Neural crest cell (in vitro differentiated cells): ENCODE results near the genes LANCL3, XK and OTC.

- PRO-cap = no peak
These were observed at the start of gene LANCL3 for GRCh38 chrX:37571232-37571901. Gene LANCL3 (plus strand): TSS chrX:37571661.

- PRO-cap = unidirectional peak, minus-strand start at chrX:37686032
These were observed at the start of gene XK for GRCh38 chrX:37685307-37686605. Gene XK (plus strand): TSS chrX:37685791.

DNA sequence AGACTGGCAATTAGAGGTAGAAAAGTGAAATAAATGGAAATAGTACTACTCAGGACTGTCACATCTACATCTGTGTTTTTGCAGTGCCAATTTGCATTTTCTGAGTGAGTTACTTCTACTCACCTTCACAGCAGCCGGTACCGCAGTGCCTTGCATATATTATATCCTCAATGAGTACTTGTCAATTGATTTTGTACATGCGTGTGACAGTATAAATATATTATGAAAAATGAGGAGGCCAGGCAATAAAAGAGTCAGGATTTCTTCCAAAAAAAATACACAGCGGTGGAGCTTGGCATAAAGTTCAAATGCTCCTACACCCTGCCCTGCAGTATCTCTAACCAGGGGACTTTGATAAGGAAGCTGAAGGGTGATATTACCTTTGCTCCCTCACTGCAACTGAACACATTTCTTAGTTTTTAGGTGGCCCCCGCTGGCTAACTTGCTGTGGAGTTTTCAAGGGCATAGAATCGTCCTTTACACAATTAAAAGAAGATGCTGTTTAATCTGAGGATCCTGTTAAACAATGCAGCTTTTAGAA, at the start of gene OTC:
OTC (plus strand) TSS at position 403 of the 541 bp plus-strand sequence.
- PRO-cap = no peak

DNA sequence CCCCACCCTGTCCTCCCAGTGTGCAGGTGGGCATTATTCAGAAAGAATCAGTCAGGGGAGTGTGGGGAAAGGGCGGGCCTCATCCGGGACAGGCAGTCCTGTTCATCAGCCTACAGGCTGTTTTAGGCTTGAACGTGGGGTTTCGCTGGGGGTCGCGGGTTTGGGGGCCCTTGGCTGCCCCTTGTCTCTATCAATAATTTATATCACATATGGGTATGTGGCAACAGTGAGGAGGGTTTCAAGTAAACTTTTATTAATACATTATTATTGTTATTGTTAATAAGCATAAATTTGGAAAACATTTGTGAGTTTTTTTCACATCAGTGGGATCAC, 4.2 kb downstream of the OTC start:
- PRO-cap = no peak

DNA sequence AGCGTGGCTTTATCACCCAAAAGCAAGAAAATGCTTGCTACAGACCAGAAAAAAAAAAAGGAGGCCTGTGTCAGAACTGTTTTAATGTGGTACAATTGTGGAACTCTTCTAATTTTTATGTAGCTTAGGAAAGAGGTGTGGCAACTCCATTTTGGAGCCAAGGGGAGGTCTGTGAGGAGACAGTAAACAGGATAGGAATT, 5.7 kb downstream of the OTC start:
- PRO-cap = no peak

- PRO-cap = no peak
These were observed 62.8 kb downstream of the MID1IP1 start for GRCh38 chrX:38864125-38864387.

DNA sequence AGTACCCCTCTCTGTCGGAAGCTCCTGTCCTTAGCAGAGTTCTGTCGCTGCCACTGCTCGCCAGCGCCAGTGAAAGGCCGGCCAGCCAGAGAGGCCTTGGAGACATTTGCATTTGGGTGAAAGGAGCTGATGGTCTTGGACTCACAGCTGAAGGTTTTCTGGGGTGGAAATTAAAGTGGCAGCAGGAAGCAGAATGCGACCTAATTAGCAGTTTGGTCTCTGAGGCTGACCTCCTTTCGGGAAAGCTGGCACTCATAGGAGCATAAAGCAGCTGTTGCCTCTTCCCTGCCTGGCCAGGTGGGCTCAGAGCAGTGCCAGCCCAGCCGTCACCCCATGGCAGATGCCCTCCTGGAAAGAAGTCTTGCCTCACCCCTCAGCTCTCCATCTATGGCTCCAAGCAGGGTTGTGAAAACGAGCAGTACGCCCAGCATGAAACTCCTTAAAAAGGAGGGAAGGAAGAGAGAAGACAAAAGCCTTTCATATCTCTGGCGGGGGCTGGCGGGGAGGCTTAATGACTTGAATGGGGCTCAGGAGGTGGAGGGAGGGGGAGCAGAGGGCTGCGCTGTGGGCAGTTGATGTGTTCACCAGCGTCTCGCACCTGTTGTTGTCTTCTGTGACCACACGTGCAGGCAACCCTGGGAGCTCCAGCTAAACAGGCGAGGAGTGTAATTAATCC, 263.9 kb downstream of the MID1IP1 start:
- PRO-cap = no peak

DNA sequence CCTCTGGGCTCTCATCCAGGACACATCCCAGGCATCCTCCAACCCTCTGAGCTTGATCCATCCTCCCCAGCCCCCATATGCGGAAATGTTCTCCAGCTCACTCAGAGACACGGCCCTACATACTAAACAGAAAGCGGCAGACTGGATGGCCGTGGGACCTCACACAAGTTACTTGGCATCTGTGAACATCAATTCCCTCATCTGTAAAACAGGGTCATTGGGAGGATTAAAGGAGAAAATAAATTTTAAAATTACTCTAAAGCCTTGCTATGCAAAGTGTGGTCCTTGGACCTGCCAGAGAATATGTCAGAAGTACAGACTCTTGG, 626.9 kb downstream of the BCOR start:
- PRO-cap = no peak

DNA sequence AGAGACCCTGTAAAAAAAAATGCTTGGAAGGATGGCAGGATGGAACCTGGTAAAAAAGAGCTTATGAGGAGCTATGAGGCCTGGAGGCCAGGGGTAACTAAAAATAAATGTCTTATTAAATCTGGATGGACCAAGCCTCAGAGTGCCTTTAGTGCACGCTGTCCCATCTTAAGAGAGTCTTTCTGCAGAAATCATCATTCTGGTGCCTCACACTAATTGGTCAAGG, 525.8 kb downstream of the BCOR start:
- PRO-cap = no peak

GRCh38 chrX:39787865-39788377, 309.8 kb downstream of the BCOR start:
- PRO-cap = no peak

- PRO-cap = no peak
These were observed 202.4 kb downstream of the BCOR start for GRCh38 chrX:39895136-39895927.

DNA sequence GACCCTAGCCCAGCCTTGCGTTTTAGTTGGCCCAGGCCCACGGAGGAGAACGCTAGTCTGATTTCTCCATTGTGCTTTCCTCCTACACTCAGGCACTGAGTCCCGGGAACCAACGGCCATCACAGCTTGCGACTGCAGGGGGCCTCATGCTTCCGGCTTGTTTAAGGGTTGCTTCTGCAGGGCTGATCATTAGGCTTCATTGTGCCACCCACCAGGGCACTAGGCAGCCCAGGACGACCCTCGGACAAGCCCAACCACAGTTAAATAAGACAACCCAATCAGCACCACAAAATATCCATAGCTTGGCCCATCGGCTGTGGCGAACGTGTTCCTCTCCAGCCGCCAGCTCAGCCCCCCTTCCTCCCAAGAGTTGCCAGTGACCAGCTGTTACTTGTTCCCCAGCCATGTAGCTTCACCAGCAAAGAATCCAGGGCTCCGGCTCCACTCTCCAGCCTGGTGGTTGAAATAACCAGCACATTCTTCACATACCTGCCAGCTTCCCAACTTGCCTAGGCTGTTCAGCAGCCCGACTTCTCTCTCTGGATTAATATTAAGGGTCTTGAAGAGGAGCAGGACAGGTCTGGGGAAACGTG, 200.4 kb downstream of the BCOR start:
- PRO-cap = no peak

- PRO-cap = no peak
These were observed 160.6 kb downstream of the BCOR start for GRCh38 chrX:39936817-39937803.

DNA sequence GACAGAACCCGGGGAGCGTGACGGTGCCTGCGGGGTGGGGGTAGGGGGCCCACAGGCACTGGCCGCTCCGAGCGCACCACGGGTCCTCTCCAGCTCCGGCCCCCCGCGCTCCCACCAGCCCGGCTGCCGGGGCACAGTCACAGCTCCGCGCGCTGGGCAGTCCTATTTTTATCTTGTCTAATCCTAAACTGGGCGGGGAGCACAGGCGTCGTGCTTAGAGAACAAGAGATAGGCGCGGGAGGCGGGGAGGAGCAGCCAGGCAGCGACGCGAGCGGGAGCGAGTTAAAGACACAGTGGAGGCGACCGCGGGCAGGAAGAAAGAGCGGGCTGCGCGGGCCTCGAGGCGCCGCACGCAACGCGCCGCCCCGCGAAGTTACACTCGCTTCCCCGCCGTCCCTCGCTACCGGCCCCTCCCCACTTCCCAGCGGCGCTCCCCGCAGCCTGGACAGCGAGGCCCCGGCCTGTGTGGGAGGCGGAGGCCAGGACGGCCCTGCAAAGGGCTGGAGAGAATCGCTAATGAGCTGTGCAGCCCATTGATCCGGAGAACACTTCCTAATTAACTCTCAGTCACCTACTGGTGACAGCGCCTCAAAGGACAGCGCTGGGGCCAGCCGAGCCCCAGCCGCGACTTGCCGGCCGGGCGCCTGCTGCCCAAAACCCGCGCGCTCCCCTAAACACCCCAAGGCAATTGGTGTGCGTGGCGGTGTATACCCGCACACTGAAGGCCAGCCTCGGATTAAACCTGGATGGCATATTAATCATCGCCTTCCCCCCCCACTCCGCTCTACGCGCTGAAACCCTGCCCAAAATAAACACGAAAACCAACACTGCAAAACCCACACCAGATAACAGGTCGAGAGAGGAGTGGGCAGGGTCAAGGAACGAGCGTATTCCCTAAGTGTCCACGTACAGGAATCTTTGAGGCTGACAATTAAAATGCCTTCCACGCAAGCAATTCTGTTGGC, 3.1 kb downstream of the BCOR start:
- PRO-cap = bidirectional peak, plus-strand start at position 285 of the sequence, minus-strand start at position 139 of the sequence

DNA sequence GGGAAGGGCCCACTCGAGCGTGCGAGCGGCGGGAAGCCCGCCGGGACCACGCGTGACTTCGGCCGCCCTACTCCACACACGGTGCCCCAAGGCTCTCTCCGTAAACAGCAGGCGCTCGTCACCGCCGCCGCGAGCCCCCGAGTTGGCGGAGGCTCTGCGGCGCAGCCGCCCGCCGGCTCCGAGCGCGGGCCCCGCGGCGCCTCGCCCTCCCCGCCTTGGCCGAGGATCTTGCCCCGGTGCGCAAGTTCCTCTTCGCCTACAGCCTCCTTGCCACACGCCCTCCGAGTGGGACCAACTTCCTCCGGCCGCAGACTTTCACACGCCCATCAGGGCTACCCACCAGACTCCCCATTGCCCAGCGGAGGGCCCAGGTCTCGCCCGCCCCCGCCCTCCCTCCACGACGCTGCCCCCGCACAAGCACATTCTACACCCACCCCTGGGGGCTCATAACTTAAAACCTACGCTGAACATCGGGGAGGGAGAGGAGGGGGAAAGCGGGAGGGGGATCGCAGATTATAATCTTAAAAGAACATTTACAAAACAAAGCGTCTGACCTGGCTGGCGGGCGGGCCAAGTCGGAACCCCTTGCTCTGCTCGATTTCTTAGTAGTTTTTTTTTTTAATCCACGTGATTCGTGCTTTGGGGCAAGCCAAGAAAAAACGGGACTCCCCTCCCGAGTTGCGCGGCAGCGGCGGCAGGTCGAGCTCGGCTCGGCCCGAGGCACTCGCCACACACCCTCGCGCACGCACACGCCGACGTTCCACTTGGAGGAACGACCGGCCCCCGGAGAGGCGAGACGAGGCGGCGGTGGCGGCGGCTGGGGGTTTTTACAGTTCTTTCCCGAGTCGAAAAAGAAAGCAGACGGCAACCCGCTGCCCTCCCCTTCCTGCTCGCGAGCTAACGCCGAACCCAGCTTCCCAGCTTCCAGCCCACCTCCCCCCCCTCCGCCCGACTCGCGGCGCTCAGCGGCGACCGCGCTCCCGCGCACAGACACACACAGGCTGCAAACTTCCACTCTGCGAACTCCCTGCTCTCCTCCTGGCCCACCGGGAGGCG, 1.5 kb downstream of the BCOR start:
- PRO-cap = unidirectional peak, minus-strand start at position 258 of the sequence

DNA sequence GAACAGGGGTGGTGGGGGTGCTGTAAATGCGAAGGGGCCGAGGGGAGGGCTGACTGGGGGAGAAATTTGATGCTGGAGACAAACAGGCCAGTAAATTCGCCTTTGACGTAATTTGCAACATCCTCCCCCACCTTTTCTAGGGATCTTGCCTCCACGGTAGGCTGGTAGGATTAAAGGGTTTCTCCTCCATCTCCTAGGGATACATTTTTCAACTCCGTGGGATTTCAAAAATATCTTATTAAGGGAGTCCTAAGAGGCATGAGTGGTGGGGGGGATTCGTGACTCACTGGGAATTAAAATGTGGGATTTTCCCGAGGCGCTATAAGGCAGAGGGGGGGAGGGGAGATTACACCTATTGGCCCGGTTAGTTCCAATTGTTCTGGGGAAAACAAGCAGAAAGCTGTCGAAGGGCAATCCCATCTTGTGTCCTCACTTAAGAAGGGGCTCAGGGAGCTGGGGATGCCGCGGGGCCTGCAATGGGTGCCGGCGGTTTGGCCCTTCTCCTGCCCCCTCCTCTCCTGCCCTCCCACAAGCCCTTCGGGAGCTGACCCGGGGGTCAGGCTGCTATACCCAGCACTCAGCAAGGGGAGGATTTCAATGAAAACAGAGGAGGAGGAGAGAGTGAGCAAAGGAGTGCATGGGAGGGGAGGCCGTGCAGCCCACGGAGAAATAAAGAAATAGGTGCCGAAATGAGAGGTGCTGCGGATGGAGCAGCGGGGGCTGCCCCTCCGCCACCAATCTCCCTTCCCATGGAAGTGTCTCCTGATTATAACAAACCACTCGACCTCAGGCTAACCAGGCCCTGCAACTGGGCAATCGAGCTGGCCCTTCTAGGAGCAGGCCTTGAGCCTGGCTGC, 3.2 kb upstream of the BCOR start:
- PRO-cap = no peak

GRCh38 chrX:40109620-40110226, 12.0 kb upstream of the BCOR start:
- PRO-cap = bidirectional peak, plus-strand start at chrX:40110053, minus-strand start at chrX:40109831

GRCh38 chrX:40167886-40168435, 70.2 kb upstream of the BCOR start:
- PRO-cap = bidirectional peak, plus-strand start at chrX:40168551, minus-strand start at chrX:40168326

DNA sequence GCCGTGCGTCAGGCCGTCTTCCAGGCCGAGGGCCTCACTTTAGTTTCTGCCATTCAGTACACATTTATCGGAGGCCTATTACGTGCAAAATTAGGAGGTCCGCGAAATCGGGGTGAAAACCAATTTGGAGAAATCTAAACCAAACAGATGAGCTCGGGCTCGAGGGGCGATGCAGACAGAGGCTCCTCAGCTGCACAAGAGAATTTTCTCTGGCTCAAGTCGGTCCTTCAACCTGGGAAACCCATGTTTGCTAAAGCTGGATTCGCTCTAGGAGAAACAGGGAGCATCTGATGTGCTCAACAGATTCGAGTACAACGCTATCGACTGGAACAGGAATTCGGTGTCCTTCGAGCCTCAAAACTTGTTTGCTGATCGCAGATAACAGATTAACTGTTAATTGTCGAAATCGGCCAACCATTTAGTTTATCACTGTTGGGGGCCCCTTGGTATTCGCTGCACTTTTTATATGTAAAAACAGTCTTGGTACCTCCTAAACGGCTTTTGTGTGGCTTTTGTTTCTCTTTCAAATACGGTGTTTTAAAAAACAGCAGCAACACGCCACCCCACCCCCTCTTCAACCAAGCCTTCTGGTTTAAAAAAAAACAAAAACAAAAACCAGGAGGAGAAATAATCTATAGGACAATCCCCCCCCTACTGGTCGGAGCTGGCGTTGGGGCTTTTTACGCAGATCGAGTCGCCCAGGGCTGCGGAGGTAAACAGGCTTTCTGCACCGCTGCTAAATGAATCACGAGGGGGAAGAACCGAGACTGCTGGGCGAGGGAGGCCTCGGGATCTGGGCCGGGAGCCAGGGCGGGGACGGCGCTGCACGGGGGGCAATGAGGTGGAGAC, 71.5 kb upstream of the BCOR start:
- PRO-cap = no peak

DNA sequence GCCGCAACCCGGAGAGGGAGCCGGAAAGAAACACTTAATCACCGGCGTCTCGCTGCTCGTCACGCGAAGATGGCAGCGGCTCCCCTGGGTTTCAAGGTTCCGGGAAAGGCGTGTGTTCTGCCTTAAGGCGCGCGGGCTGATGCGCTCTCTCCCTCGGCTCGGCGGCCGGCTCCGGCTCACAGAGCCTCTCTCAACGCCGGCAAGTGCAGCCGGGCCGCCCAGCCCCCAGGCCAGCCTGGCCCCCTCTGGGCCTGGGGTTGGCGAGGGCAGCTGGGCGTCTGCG, 73.9 kb upstream of the BCOR start:
- PRO-cap = no peak